Heart right ventricle (tissue), 2 donors: ENCODE data around the genes GNL2 and MACF1.

GRCh38 chr1:37595271-37596473 lies at the start of gene GNL2:
Gene GNL2, minus strand, starts transcription at chr1:37595937.
- PRO-cap, 2 experiments, result peak in 2 of 2 experiments; most common plus-strand start chr1:37596038 (in 1); most common minus-strand start chr1:37595935 (in 2)

- PRO-cap, 2 experiments, result no peak in any of the 2 experiments
Measured at GRCh38 chr1:37802932-37803811, 4.4 kb upstream of the C1orf122 start.

- PRO-cap, 2 experiments, result no peak in any of the 2 experiments
Measured at GRCh38 chr1:37833059-37833466, 25.1 kb upstream of the YRDC start.

DNA sequence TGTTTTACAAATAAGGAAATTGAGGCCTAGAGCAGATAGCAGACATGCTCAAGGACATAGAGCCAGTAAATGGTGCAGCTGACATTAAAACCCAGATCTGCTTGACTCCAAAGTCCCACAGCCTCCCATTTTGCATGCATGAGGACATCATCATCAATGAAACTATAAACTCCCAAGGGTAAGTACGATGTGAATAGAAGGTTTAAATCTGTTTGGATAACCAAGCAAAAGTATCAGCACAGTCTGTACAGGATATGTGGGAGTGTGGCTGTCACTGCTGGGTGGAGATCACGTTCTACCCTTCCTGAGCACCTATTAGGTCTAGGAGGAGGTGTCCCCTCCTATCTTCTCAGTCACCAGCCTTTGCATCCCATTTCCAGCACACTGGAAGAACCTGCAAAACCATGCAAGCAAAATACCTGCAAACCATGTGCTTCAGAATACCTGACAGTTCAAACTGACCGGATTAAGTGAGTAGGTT lies 27.9 kb downstream of the INPP5B start:
- PRO-cap, 2 experiments, result no peak in any of the 2 experiments

GRCh38 chr1:37976700-37977443 lies 12.9 kb downstream of the SF3A3 start:
- PRO-cap, 2 experiments, result no peak in any of the 2 experiments

DNA sequence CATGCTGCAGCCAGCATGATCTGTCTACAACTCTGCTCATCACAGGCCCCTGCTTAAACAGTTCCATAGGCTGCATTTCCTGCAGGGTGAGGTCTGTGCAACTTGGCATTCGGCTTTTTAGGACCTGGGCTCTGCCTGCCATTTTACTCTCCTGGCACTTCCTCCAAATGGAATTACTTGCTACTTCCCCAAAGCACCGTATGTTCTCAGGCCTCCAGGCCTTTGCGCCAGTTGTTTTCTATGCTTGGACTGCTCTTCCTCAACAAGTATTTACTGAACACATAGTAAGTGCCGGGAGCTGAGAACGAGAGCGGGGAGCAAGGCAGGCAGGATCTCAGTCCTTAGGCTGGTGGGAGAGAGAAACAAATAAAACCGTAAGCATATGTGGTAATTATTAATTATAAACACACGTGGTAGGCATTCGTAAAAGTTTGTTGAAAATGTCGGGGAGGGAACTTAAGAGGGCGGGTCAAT lies 5.4 kb upstream of the SF3A3 start:
- PRO-cap, 2 experiments, result no peak in any of the 2 experiments

GRCh38 chr1:37995642-37995965 lies 5.8 kb upstream of the SF3A3 start:
- PRO-cap, 2 experiments, result no peak in any of the 2 experiments

- PRO-cap, 2 experiments, result no peak in any of the 2 experiments
Measured at GRCh38 chr1:38000253-38000817, 5.0 kb downstream of the FHL3 start.

GRCh38 chr1:38117557-38117798 lies 70.9 kb upstream of the POU3F1 start:
- PRO-cap, 2 experiments, result no peak in any of the 2 experiments

GRCh38 chr1:38145344-38145687 lies 98.7 kb upstream of the POU3F1 start:
- PRO-cap, 2 experiments, result no peak in any of the 2 experiments

- PRO-cap, 2 experiments, result no peak in any of the 2 experiments
Measured at GRCh38 chr1:38527092-38527710, 332.4 kb downstream of the RRAGC start.

GRCh38 chr1:39102488-39103375 lies 76.6 kb downstream of the NDUFS5 start:
- PRO-cap, 2 experiments, result no peak in any of the 2 experiments

- PRO-cap, 2 experiments, result peak in 2 of 2 experiments; most common plus-strand start chr1:39105399 (in 2); most common minus-strand start chr1:39105238 (in 2)
Measured at GRCh38 chr1:39105192-39105715, 79.1 kb downstream of the NDUFS5 start.

DNA sequence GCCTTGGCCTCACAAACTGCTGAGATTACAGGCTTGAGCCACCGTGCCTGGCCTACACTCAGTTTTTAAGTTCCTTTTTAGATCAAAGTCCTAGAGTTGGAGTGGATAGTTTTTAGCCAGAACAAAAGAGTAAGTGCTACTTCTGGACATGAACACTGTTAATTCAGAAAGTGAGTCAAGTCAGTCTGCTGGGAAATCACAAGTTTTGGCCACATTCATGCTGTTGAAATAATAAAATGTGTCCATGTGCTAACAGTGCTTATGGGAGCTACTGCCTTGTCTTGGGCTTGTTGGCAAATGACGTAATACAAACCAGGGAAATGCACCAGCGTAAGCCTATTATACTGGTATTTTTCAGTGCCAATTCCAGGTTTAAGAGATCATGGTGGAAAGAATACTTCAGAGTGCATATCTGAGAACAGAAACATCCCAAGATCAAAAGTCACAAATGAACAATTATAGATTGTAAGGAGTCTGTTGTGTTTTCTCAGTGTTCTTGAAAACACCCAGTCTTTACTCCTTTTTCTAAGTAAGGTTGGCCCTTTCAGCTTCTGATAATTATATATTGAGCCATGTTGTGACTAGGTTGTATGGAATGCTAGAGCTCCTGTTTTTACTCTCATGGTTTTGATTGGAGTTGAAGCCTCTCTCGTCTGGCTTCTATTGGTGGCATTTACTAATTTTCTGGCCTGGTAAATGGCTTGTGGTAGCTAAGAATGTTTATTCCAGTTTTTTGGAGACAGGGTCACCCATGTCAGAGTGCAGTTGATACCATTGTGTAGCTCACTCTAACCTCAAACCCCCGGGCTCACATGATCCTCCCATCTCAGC lies 84.5 kb downstream of the NDUFS5 start:
- PRO-cap, 2 experiments, result no peak in any of the 2 experiments

DNA sequence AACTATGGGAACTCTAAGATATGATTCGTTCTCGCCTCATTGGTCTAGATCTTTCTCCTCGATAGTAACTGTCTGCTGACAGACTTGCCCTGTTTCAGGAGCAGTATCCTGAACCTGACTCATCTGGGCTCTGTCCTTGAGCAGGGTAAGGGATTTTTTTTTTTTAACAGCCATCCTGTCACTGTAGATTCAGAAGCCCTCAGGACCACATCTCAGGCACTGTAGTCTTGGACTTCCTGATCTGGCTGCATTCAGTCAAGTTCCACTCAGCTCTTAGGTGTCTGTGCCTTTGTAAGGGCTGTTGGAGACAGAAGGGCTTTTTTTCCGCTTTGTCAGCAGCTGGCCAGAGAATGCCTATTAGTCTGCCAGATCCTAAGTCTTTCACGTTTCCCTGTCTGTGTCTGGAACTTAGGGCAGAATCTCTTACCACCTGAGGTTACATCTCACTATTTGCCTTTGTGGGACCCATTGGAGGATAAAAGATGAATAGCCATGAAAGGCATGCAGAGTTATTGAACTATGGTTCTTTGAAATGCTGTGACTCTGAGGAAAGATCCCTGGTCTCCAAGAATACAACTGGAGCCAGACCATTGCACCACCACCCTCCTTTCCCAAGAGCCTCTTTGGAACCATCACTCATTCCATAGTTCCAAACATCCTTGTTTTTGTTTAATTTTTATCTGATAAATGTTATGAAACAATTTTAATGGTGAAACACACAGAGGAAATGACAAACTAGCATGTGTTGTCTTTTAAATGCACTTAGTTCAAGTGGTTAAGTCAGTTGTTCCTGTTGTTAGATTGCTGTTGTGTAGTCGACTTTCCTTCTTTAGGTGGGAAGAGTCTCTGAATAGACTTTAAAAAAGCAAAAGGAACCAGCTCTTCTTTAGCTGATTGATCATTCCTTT lies 49.7 kb upstream of the MACF1 start:
- PRO-cap, 2 experiments, result no peak in any of the 2 experiments

- PRO-cap, 2 experiments, result peak in 2 of 2 experiments; most common plus-strand start chr1:39204695 (in 1); most common minus-strand start chr1:39204545 (in 1)
Measured at GRCh38 chr1:39204294-39205055, at the start of gene MACF1. Gene MACF1, plus strand, starts transcription at chr1:39204695.

GRCh38 chr1:39254139-39254747 lies 49.7 kb downstream of the MACF1 start:
- PRO-cap, 2 experiments, result no peak in any of the 2 experiments

DNA sequence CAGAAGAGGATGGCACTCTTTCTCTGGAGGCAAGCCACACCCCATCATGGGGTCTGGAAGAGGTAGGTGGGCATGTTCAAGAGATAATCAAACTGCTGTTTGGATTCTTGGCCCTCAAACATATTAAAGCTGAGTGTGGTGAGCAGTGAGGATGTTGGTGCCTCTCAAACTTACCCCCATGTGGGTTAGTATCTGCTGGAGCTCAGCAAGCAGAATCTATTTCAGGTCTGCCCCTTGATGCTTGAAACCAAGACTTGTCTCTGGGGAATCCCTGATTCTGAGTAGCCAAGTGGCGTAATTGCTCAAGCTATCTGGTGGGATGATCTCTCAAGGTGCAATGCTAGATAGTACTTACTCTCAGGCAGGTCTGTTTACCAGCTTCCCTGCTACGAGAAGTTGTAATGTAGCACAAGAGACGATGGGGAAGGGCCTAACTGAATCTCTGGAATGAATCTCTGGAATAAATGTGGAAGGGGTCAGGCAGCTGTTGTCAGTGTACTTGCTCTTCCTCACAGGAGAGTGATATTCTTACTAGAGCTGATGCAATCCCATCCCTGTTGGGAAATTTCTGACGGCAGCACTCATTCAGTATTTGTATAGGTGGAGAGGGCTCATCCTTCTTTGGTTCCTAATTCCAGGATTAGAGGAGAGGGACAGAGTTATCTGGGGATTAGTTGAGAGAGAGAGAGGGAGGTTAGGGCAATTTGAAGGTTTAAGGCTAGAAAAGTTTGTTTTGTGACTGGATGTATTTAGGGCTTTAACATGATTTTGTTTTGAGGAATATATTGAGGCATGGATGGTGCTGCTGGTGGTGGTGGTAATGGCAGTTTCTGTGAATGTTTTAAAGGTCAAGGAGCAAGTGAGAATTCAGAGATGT lies 65.4 kb downstream of the MACF1 start:
- PRO-cap, 2 experiments, result no peak in any of the 2 experiments

DNA sequence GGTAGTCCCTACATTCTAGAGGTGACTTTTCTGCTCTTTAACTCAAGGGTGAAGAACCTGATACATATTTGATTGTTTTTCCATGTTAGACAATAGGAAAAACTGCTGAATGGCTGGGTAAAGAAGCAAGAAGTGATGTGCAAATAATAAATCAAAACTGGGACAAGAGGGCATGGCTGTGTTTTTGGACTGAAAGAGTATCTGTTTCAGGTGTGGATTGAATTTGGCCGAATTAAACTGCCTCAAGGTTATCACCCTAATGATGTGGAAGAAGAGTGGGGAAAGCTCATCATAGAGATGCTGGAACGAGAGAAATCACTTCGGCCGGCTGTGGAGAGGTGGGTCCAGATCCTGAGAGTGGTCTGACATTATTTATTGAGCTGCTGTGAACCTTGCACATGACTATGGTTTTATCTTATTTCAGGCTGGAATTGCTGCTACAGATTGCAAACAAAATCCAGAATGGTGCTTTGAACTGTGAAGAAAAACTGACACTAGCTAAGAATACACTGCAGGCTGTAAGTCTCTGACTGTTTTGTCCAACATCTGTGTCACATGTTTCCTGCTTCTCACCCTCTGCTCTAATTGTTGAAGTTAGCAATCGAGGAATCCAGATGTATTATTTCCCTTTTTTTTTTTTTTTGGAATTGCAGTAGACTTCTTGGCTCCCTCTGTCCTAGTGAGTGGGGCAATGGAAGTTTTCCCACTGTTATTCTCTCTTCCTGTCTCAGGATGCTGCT lies 80.5 kb downstream of the MACF1 start:
- PRO-cap, 2 experiments, result no peak in any of the 2 experiments

GRCh38 chr1:39350656-39351140 lies 140.7 kb upstream of the BMP8A start:
- PRO-cap, 2 experiments, result no peak in any of the 2 experiments